Left cardiac atrium (tissue), 1 donor: ENCODE measurements around a stretch of chr6.

- PRO-cap: no peak
Measured at GRCh38 chr6:11921082-11921501, 91.0 kb upstream of the HIVEP1 start.

DNA sequence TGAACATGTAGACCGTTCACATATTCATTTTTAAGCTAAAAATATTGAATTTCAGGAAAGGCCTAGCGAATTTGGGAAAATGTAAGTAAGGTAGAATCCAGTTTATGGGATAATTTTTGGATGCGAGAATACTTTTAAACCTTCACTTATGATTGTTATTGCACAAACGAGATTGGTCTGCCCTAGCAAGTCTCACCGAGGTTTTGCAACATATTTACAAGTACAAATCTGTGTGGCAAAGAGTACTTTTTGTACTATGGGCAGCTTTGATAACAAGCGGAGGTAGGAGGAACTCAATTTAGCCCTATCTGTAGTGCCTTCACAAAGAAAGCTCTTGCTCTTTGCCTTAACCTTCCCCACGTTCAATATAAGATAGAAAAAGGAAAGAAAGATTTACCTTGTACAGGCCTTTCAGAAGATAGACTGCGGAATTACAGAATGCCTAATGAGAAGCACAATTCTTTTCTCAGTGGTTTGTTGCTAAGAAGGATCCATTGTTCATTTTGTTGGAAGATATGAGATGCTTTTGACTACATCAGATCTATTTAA, 77.5 kb upstream of the HIVEP1 start:
- PRO-cap: no peak

GRCh38 chr6:11943946-11944699, 68.0 kb upstream of the HIVEP1 start:
- PRO-cap: no peak

- PRO-cap: bidirectional peak, plus-strand start at chr6:12011002, minus-strand start at chr6:12010924; bidirectional peak, plus-strand start at chr6:12011368, minus-strand start at chr6:12011058
Measured at GRCh38 chr6:12010571-12011313, 1.4 kb upstream of the HIVEP1 start.

- PRO-cap: no peak
Measured at GRCh38 chr6:12138268-12138827, 126.2 kb downstream of the HIVEP1 start.

DNA sequence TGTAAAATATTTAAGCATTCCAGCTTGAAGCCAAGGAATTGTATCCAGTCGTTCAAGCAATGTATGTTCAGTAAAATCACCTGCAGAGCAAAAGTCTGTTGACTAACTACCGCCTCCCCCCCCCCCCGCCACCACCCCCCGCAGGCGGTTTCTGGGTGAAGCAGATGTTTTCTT, 829 bp downstream of the EDN1 start:
- PRO-cap: no peak

GRCh38 chr6:12327198-12327775, 37.1 kb downstream of the EDN1 start:
- PRO-cap: no peak

- PRO-cap: no peak
Measured at GRCh38 chr6:12339767-12340454, 49.8 kb downstream of the EDN1 start.

DNA sequence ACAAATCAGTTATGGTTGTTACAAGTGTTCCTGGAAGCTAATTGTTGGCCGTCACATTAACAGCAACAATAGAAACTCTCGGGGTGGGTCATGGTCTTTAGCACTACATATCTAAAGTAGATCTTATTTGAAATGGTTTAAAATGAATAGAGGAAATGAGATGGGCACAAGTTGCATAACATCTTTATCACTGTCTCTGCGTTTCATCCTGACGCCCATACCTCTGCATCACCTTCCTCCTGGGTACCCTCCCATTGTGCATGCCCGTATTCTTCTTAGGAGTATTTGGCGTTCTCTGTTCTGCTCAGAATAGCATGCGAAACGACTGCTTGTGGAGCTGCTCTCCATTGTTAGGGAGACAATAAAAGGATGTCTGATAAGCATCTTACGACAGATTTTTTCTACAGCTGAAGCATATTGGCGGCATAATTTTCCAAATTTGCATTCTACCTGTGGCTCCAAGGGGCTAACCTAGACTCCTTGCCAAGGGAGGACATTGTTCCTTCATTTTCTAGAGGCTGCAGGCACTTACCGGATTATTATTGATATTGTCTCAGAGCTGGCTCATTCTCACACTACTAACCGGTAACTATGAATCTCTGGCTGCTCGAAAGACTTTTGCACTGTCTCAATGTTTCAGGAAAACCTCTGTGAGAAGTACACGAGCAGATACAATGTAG, 118.6 kb downstream of the EDN1 start:
- PRO-cap: no peak

- PRO-cap: no peak
Measured at GRCh38 chr6:12572995-12573762, 143.4 kb upstream of the PHACTR1 start.

- PRO-cap: no peak
Measured at GRCh38 chr6:13012220-13012622, 295.7 kb downstream of the PHACTR1 start.

DNA sequence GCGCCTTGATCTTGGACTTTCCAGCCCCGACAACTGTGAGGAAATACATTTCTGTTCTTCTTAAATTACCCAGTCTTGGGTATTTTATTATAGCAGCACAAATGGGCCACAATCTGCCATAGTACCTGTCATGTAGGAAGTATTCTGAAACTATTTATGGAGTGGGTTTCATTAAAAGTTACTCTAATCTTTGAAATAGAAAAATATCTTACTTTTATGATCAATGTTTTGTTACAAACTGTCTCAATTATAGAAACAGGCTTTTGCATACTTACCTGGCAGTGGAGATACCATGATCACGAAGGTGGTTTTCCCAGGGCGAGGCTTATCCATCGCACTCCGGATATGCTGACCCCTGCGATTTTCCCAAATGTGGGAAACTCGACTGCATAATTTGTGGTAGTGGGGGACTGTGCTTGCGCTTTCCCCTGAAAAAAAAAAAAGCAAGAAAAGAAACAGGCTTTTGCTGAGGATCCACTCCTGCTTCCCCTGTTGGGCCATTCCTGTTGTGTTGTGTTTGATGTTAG, 114.5 kb downstream of the TBC1D7 start:
- PRO-cap: no peak

DNA sequence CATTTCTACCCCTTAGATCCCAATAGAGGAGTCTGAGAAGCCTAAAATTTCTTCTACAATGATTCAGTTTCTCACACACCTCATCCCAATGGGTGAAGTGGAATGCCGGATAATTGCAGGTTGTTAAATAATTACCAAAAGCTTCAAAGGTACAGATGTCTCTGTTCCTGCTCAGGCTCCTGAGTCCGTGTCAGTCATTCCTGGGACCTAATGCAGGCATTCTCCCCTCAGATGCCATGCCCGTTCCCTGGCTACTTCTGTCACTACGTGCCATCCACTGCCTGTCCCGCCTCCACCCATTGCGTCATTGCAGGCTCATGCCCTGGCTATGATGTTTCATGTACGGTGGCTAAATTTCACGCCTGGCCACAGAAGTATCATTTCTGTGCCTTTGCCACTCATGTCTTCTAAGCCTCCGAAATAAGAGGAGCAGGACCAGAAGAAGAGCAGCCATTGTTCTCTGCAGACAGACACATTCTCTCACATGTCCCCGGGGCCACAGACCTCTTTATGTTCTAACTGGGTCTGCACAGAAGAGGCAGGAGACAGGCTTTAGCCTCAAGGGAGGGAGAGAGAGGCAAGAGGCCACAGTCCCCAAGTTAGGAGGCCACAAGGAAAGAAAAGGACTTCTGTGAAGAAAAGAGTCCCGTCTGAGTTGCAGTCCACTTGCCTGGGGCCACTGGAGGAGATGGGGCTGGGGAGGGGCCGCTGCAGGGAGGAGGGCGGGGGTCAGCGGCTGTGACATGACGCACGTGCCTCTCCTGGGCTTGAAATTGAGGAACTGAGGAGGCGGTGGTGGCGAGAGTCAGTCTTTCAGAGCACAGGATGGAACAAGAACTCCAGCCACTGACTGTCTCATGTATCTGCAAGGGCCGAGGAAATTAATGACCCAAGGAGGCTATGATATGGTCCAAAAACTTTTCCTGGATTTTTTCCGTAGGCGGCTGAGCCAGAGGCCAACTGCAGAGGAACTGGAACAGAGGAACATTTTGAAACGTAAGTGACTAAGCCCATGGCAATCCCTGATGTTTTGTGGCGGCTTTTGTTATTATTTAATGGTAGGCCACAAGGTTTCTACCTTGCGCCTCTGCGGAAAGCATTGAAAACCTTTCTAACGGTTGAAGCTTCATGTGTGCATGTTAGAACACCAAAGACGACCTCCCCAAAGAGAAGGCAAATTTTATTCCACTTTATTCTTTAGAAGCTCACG, 56.0 kb downstream of the TBC1D7 start:
- PRO-cap: no peak

- PRO-cap: no peak
Measured at GRCh38 chr6:13274939-13275453, 53.3 kb downstream of the TBC1D7 start.

DNA sequence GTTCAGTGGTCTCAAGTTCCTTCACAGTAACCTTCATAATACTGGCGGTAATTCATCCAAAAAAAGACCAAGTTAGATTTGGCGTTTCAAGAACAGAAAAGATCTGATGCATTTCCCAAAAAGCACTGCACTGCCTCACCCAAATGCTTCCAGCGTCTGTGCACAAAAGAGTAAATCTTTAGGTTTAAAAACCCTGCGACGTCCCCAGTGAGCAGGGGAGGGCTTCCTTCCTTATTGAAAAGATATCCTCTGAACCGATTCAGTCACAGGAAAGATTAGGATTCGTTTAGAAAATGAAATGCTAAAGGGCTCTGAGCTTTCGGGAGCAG, 679 bp downstream of the TBC1D7 start:
- PRO-cap: no peak

- PRO-cap: no peak
Measured at GRCh38 chr6:13403999-13404430, 75.7 kb upstream of the TBC1D7 start.

- PRO-cap: no peak
Measured at GRCh38 chr6:13419299-13420348, 67.8 kb downstream of the GFOD1 start.

DNA sequence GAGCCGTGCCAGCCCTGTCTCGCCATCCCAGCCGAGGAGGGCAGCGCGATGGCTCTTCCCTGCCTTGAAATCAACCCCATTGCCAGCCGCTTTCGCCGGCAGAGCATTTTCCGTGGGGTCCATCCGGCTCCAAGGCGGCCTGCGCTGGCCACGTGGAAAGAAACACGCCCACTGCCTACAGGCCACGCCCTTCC, 201 bp upstream of the NOL7 start:
- PRO-cap: bidirectional peak, plus-strand start outside the sequence, minus-strand start at position 132 of the sequence

- PRO-cap: no peak
Measured at GRCh38 chr6:13651830-13652447, 36.8 kb downstream of the NOL7 start.

GRCh38 chr6:13710087-13710370, 1.6 kb downstream of the RANBP9 start:
- PRO-cap: no peak